ENCODE data around the gene CACNG1.

- RRBS = no CpG with 5 or more reads among the region's 7 CpGs
Measured at GRCh38 chr17:64230493-64231674, 32.2 kb downstream of the TEX2 start.

DNA sequence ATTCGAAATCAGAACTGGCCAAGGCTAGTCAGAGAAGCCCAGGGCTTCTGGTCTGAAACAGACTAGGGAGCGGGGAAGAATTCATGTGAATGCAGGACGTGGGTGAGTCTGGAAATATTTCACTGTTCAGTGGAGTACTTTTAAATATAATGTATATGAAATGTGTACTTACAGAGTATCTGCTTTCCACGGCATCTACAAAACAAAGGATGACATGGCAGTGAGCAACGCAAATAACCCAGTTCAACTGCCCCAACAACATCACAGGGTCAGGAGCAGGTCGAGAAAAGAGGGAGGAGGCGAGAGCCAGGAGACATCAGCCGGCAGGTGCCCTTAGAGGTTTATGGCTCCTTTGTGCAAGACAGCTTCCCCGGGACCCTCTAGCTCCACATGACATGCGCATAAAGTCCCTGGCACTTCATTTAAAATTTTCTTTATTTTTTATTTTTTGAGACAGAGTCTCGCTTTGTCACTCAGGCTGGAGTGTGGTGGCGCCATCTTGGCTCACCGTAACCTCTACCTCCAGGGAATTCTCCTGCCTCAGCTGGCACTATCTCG lies 61.1 kb downstream of the PECAM1 start:
- RRBS = no CpG with 5 or more reads among the region's 14 CpGs

DNA sequence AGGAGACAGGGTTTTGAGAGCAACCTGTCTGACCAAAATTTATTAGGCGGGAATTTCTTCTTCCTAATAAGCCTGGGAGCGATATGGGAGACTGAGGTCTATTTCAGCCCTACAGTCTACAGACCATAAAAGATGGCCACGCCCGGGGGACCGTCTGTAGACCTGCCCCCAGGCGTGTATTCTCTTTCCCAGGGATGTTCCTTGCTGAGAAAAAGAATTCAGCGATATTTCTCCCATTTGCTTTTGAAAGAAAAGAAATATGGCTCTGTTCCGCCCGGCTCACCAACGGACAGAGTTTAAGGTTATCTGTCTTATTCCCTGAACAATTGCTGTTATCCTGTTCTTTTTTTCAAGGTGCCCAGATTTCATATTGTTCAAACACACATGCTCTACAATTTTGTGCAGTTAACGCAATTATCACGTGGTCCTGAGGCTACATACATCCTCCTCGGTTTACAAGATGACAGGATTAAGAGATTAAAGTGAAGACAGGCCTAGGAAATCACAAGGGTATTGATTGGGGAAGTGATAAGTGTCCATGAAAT lies 4.5 kb downstream of the CEP95 start:
- RRBS = no CpG with 5 or more reads among the region's 13 CpGs

- RRBS = no CpG with 5 or more reads among the region's 10 CpGs
Measured at GRCh38 chr17:64724190-64724566, 62.1 kb upstream of the SMURF2 start.

GRCh38 chr17:64780030-64781024 lies 118.2 kb upstream of the SMURF2 start:
- RRBS = 43% methylated on average over 34 of the region's 71 CpGs

DNA sequence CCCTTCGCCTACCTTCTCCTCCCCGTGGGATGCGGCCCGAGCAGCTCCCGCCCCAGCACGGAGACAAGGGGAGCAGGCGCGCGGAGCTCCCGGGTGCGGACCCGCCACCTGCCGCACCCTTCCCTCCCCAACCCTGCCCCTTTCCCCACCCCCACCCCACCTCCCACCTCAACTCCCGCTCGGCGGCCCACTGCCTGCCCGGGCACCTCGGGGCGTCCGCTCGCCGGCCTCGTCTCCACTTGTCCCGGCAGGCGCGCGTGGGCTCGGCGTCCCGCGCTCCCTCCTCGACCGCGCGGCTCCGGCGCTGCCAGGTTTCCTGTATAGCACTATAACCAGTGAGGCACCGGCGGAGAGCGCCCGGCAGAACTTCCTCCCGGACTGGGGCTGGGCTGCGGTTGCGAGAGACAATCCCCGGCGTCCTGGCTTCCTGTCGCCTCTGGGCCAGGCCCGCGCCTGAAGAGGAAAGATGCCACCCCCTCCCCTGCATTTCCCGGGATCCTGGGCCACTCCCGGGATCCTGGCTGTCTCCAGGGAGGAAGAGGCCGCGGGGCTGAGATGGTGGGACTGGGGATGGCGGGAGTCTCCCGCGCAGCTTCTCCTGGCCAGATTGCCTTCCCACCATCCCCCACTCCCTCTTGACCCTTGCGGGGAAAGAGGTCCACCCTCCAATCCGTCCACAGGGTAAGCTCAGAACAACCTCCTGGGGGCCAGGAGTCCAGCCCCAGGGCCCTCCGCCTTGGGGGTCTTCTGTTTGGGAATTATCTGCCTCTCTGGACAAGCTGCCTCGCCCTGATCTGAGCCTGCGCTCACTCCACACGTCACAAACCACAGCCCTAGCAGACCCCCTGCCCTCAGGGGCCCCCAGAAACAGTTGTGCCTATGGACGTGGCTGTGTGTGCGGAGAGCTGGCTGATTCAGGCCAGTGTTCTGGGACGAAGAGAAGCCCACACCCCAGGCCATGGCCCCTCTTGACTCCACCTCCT lies 119.4 kb upstream of the SMURF2 start:
- RRBS = 34% methylated on average over 13 of the region's 65 CpGs

GRCh38 chr17:65029185-65029500 lies 27.4 kb downstream of the GNA13 start:
- RRBS = no CpG with 5 or more reads among the region's 2 CpGs

DNA sequence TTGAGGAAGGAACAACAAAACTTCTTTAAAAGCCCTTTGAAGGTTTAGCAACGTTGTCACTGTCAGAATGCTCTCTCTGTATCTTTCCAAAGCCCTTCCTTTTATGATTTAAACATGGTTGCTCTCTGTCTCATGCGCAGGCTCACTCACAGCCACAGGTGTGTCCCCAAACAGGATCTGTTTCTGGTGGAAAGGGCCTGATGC lies 9.4 kb upstream of the GNA13 start:
- RRBS = no CpG with 5 or more reads among the region's 2 CpGs

DNA sequence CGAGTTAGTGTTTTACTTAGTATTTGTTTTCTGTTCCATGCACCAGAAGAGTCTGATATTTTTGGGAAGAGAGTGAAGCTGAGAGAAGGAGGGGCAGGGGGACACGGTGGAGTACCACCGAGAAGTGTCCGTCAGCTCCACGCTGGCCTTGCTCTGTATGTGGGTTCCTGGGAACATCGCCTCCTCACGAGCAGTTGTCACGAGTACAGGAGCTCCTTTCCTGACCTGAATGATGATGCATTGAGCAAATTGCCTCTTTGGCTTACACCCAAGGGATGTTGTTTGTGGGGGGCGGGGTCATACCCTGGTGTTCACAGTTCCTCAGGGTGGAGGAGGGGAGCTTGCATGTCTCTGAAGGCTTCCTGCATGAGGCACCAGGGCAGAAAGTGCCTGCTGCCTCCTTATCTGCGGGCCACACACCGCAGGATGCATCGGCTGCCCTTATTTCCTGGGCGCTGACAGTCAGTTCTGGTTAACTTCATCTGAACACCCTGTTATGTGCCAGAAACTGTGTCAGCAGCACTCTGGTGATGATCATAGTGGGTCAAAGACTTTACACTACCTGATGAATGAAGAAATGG lies 36.2 kb downstream of the RGS9 start:
- RRBS = no CpG with 5 or more reads among the region's 13 CpGs

DNA sequence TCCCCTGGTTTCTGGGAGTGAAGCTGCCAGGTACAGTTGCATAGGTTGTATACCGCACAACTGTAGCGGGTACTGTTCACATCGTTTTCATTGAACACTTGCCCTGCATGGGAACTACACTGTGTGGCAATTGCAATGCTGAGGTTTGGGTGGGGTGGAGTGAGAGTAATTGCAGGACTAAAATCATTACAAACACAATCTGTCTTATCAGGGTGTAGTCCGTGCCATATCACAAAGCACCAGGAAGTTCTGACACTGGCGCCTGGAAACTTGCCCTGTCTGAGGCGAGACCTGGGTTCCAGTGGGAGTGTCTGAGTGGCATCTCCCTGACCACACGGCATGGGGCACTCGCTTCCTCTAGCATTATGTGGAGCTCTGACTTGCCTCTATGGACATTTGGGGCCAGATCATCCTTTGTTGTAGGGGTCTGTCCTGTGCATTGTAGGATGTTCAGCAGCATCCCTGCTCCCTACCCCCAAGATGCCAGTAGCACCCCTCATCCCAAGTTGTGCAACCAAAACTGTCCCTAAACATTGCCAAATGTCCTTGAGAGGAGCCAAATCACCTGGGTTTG lies 153.5 kb downstream of the RGS9 start:
- RRBS = no CpG with 5 or more reads among the region's 8 CpGs

DNA sequence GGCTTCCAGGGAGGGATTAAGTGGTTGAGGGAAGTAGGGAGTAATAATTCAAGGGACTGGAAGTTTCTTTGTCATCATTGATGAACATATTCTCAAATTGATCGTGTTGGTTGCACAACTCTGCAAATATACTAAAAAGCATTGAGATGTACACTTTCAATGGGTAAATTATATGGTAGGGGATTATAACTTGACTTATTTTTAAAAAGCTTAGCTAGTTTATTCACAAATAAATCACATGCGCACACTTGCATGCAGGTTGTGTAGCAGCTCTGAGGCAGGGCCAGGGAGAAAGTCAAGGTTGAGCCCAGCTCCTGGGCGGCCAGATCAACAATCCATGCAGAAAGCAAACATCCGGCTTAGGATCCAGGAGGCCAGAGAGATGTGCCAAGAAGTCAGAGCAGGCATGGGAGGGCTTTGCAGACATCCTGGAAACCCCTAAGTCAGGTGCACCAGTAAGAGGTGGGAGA lies 186.6 kb downstream of the AXIN2 start:
- RRBS = no CpG with 5 or more reads among the region's 4 CpGs

GRCh38 chr17:65531186-65532013 lies 30.0 kb downstream of the AXIN2 start:
- RRBS = no CpG with 5 or more reads among the region's 16 CpGs

DNA sequence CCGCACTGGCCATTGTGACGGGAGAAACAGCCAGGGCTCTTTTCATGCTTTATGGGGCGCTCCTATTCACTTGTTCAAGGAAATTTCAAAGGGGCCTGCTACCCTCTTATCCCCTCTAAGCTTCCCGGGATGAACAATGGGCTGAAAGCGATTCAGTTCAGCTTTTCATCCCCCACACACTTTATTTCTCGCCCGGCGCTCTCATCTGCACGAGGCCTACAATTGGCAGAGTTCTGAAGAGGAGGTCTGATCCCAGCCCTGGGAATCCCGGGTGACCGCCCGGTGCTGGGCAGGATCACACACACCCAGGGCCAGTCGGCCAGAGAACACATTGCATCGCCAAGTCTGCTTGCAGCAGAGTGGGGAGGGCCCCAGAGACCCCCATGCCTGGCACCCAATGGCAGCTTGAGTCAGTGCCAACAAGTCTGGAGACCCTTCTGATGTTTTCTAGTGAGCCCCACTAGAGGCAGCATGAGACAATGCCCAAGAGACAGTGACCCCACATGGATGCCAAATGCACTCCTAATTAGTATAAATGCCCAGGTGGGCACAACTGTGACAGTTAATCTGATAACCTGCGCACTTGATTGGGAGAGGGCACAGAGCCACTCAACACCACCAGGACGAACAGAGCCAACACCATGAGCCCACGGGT lies 15.2 kb downstream of the AXIN2 start:
- RRBS = 32% methylated on average over 5 of the region's 17 CpGs

- RRBS = no CpG with 5 or more reads among the region's 1 CpG
Measured at GRCh38 chr17:65585473-65585886, 24.0 kb upstream of the AXIN2 start.

GRCh38 chr17:66235131-66235908 lies 6.1 kb upstream of the APOH start:
- RRBS = no CpG with 5 or more reads among the region's 5 CpGs

DNA sequence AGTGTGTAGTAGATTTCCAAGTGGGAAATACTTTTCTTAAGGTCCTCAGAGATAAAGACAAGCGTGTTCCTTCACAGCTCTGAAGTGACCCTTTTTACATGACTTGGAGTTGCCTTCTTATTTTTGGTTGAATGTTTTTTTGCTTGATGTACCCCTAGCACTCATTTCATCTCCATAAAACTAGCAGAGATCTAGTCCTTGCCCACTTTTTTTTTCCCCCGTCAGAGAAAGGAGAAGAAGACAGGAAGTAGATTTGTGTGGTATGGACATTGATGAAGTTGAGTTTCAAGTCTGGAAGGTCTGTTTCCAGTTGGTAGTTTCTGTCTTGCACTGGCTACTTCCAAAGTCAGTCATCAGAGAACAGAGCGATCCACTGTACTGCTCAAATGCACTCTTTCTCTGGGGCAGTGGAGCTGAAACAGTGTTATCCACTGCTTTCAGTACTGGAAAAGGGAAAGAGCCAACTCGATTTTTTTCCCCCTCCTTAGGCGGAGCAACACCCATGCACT lies 7.2 kb downstream of the PRKCA start:
- RRBS = no CpG with 5 or more reads among the region's 5 CpGs

- RRBS = no CpG with 5 or more reads among the region's 13 CpGs
Measured at GRCh38 chr17:66374838-66375706, 72.7 kb downstream of the PRKCA start.

GRCh38 chr17:66673431-66674091 lies 161.4 kb upstream of the CACNG5 start:
- RRBS = no CpG with 5 or more reads among the region's 8 CpGs

GRCh38 chr17:67043950-67044700 lies at the start of gene CACNG1:
Gene CACNG1, plus strand, starts transcription at chr17:67044554.
- RRBS = 85% methylated on average over 6 of the region's 31 CpGs

- RRBS = no CpG with 5 or more reads among the region's 5 CpGs
Measured at GRCh38 chr17:67056505-67056852, 12.1 kb downstream of the CACNG1 start.